Epithelial cell of proximal tubule (primary cell): ENCODE measurements around the genes ZNF212, ZNF777, KRBA1 and ZNF862.

- RAMPAGE, long total RNA = no peak
- RRBS = no CpG with 5 or more reads among the region's 15 CpGs
Measured at GRCh38 chr7:148941716-148942366, 57.8 kb upstream of the EZH2 start.

DNA sequence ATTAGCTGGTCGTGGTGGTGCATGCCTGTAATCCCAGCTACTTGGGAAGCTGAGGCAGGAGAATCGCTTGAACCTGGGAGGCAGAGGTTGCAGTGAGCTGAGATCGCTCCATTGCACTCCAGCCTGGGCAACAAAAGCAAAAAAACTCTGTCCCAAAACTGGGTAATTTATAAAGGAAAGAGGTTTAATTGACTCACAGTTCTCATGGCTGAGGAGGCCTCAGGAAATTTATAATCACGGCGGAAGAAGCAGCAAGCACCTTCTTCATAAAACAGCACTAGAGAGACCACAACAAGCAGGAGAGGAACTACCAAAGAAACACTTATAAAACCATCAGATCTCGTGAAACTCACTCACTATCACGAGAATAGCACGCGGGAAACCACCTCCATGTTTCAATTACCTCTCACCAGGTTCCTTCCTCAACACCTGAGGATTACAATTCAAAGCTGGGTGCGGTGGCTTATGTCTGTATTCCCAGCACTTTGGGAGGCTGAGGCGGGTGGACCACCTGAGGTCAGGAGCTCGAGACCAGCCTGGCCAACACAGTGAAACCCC is 48.5 kb downstream of the PDIA4 start:
- RAMPAGE, long total RNA = no peak
- RRBS = no CpG with 5 or more reads among the region's 12 CpGs

- RAMPAGE, long total RNA = no peak
- RRBS = under 1% methylated on average over 37 of the region's 78 CpGs
Measured at GRCh38 chr7:149147798-149148587, 740 bp downstream of the ZNF398 start.

DNA sequence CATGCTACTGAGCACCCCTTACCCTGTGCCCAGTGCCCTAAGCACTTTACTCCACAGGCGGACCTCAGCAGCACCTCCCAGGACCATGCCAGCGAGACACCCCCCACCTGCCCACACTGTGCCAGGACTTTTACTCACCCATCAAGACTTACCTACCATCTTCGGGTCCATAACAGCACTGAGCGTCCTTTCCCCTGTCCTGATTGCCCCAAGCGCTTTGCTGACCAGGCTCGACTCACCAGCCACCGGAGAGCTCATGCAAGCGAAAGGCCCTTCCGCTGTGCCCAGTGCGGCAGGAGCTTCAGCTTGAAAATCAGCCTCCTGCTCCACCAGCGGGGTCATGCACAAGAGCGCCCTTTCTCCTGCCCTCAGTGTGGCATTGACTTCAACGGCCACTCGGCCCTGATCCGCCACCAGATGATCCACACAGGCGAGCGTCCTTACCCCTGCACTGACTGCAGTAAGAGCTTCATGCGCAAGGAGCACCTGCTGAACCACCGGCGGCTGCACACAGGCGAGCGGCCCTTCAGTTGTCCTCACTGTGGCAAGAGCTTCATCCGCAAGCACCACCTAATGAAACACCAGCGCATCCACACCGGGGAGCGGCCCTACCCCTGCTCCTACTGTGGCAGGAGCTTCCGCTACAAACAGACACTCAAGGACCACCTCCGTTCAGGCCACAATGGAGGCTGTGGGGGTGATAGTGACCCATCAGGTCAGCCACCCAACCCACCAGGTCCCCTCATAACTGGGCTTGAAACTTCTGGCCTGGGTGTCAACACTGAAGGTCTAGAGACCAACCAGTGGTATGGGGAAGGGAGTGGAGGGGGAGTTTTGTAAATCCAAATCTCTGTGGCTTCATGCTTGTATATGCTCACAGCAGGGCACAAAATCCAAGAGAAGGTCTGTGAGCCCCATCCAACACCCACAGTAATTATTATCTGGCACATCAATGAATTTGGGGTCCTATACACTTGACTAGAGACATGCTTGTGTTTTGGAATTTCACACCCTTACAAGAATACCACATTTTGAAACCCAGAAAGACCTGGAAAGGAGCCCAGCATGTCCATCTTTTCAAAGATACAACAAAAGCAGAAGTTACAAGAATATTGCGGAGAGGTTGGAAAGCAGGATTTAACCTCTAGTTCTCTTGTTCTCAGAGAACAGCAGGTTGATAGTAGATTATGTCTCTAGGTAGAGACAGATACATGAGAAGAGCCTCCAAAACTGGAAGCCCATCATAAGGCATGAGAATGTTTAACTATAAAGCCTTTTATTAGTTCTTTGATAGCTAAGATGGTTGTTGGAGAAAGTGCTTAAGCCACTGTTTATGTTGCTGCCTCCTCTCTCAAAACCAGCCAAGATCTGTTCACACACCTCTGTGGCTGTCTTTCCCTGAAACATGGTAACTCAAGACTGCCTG is 15.9 kb upstream of the ZNF282 start:
- RAMPAGE, long total RNA = no peak
- RRBS = 98% methylated on average over 2 of the region's 29 CpGs

- RAMPAGE, long total RNA = no peak
- RRBS = no CpG with 5 or more reads among the region's 8 CpGs
Measured at GRCh38 chr7:149196691-149197111, 1.4 kb downstream of the ZNF282 start.

GRCh38 chr7:149239301-149239941 is at the start of gene ZNF212:
ZNF212 (plus strand) TSS chr7:149239651.
- RAMPAGE, long total RNA = no peak
- RRBS = 1% methylated on average over 14 of the region's 52 CpGs

DNA sequence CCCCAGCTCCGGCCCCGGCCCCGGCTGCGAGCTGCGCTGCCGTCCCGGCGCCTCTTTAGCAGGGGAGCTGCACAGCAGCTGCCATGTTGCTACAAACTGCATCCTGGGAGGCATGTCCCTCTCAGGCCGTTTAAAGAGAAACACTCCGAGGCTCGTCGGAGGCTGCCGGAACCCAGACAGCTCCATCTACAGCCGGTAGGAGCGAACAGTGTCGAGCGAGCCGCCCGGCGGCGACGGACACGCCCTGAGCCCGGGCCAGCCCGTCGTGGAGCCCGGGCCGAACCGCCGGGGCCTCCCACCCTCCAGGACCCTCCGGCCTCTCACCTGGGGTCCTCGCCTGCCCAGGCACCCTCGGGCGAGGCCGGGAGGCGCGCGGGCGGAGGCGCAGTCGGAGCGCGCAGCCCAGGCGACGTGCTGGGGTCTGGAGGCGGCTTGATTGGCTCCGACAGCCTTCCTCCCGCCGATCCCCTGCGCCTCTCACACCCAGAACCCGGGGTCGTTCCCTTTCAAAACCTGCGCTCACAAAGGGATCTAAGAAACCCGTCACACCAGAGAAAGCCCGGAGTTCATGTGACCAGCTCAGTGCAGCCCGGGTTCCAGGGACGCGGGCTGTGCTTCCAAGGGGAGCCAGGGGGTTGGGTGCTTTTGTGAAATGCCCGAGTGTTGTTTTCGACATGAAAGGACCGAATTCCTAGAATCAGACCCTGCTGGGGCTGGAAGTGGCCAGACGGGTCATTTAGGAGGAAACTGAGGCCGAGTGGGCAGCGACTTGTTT is at the start of gene ZNF777:
Gene ZNF777 (minus strand): TSS at position 572 of the 775 bp plus-strand sequence.
- RAMPAGE, long total RNA = no peak
- RRBS = 1% methylated on average over 22 of the region's 64 CpGs

- RAMPAGE, long total RNA = no peak
- RRBS = no CpG with 5 or more reads among the region's 4 CpGs
Measured at GRCh38 chr7:149473738-149474109, 12.9 kb upstream of the ZNF777 start.

DNA sequence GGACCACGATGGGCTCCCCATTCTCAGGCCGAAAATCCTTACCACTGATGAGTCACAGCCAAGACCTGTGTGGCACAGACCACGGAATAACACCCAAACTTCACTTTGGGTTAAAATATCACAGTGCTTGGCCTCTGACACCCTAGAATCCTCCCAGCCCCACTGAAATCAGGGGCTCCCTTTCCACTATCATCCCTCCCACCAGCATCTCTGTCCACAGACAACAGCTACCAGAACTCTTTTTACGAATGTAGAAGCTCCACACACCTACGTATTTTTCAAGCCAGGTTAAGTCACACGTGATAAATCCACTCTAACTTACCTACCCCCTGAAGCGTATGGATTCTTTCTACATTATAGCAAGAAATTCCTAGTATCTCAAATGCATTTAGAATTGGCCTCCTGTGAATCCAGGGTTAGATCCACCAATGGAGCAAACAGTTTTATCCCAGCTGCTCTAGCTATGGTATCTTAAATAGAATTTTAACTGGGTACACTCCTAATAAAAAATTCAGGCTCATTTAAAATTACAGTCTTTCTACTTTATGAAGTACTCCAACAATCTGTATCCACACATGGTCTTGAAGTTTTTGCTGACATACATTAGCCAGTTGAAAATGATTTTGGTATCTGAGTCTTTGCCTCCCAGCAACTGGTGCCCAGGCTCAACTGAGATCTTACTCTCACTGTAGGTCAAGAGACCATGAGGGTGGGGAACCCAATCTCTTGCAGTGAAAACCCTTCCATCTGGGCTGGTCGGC is 104.9 kb upstream of the KRBA1 start:
- RAMPAGE, long total RNA = no peak
- RRBS = no CpG with 5 or more reads among the region's 8 CpGs

- RAMPAGE, long total RNA = no peak
- RRBS = 2% methylated on average over 38 of the region's 109 CpGs
Measured at GRCh38 chr7:149714398-149715374, at the start of gene KRBA1. KRBA1 (plus strand) TSS chr7:149714951.

DNA sequence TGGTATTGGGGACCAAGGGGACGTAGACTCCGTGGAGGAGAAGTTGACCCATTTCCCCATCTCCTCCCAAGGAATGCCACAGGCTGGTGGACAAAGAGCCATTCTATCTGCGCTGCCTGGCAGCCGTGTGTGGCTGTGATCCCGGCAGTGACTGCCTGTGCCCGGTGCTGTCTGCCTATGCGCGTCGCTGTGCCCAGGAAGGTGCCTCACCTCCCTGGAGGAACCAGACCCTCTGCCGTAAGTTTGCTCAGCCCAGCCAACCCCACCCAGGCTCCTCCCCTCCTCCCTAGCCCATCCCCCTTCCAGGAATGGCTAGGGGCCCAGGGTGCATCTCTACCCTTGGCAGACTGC is 10.0 kb upstream of the ZNF467 start:
- RAMPAGE, long total RNA = no peak
- RRBS = no CpG with 5 or more reads among the region's 10 CpGs

- RAMPAGE, long total RNA = no peak
- RRBS = 2% methylated on average over 30 of the region's 96 CpGs
Measured at GRCh38 chr7:149837898-149839031, at the start of gene ZNF862. ZNF862 (plus strand) TSS chr7:149838375.

DNA sequence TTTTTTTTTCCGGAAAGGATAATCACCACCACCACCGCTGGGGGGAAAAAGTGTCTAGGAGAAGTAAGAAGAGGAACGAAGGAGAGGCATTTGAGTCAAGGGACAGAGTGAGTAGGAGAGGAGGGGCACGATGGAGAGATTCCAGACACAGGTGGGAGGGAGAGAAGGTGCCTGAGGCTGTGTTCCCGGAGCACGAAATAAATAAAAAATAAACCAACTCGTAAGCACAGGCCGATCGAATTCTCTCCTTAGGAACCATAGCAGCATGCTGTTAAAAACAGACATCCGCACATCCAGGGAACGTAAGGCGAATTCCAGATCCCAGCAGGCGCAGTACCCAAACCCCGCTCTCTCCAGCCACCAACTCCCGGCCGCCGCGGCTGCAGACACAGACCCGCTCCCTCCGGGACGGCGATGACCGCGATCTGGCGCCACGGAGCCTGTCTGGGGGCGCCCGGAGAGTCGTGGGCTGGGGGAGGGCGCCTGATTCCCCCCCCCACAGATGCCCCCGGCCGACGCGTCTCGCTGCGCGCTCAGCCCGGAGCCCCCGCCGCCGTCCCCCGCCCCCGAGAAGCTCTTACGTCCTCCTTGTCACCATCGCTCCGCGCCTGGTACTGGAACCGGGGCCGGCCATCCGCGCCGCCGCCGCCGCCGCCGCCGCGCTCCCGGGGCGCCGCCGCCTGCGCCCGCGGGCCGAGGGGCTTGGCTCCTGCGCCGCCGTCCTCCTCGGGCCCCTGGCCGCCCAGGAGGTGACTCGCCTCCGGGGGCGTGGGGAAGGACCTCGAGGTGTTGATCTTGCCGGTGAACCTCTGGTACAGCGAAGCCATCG is 173.5 kb downstream of the ATP6V0E2 start:
- RAMPAGE, long total RNA = no peak
- RRBS = 2% methylated on average over 23 of the region's 79 CpGs

DNA sequence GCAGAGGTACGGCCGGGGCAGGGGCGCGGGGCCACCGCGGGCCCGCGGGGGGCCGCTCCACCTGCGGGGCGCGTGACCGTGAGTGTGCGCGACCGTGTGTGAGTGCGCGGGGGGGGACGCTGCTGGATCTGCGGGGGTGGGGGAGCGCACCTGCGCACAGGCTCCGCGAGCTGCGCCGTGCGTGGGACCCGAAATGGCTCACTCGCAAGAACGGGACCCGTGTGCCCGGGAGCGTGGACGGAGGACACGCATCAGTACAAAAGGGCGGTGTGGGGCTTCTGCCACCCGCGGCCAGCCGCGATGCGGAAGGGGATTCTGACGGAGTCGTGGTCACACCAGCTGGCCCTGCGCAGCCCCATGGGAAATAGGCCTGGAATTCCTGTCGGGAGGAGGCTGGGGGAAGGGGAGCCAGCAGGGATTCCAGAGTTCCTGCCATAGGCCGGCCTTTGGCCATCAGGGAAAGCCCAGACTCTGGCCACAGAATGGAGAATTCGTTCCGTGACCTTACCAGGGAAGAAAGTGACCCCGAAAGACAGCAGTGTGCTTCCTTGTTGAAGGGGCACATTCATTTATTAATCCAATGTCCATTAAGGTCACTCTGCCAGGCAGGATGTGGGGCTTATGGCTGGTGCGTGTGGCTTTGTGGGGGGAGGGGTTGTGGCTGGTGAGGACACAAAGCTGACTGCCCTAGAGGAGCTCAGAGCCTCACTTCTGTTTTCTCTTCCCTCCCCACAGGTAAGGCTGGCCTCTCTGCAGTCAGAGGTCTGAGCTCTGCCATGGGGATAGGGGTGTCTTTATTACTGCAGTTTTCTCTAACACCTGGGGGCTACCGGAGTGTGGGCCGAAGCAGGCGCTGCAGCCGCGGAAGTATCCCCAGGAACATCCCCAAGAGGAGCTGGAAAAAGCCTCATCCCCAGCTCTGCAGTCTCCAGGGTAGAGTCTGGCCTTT is 588 bp downstream of the REPIN1 start:
- RAMPAGE, long total RNA = no peak
- RRBS = 3% methylated on average over 7 of the region's 55 CpGs

DNA sequence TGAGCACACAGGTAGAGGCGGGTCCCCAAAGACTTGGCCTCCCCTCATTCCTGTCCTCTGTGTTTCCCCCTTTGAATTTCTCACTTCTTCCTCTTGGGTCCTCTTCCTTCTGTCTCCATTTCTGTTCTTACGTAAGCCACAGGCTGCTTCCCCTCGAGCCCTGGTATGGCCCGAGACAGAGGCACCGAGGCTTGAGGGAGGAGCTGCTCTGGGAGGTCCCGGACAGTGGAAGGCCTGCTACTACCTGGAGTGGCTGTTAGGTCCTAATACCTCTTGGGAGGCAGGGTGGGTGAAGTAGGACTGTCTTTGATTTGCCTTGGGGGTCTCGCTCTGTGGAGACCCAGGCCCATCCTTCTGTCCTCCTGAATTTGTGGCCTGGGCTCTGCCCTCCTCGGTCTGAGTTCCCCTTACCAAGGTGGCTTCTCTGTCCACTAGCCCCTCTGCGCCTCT is 5.5 kb downstream of the ZNF775 start:
- RAMPAGE, long total RNA = no peak
- RRBS = no CpG with 5 or more reads among the region's 9 CpGs

DNA sequence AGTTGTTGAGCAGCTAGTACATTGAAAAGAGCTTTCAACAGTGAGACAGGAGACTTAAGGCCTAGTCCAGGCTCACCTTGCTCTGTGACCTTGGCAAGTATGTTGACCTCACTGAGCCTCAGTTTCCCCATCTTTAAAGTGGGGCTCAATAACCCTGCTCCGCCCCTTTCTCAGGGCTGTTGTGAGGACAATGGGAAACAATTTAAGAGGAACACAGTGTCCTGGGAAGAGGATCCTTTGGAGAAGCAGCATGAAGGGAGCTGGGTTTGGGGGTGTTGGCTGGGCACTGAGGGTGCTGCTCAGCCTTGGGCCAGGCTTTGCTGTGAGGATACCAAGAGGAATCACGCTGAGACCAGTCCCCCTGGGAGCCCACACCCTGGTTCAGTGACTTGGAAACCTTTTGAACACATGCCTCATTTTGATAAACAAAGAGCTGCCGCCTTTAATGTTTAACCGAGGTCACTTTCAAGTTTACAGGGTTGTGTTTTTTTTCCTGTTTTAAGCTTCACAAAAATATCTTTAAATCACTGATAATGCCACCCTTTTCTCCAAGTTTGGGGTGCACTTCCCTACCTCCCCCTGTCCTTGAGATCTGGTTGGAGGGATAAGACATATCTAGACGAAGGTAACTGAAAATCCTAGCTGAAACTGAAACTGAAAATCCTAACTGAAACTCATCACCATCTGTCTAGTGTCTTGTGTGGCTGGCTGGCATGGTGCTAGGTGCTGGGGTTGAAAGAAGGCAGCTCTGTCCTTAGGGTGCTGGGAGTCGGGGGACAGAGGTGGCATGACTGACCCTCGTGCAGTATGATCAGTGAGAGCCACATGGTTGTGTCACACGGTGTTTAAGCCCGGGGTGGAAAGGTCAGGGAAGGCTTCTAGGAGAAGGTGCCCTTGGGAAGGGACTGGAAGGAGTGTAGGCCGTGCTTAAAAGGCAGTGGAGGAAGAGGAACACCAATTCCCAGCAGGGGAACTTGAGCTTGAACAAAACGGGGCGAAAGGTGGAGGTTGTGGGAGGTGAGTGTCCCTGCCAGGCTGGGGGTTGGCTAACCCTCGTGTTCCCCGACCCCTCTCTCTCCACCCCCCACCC is 1.3 kb downstream of the ENSG00000284691 start:
- RAMPAGE, long total RNA = no peak
- RRBS = no CpG with 5 or more reads among the region's 14 CpGs

GRCh38 chr7:150448359-150449271 is 1.8 kb upstream of the GIMAP8 start:
- RAMPAGE, long total RNA = no peak
- RRBS = no CpG with 5 or more reads among the region's 25 CpGs

GRCh38 chr7:150451177-150451858 is 888 bp downstream of the GIMAP8 start:
- RAMPAGE, long total RNA = no peak
- RRBS = no CpG with 5 or more reads among the region's 18 CpGs

DNA sequence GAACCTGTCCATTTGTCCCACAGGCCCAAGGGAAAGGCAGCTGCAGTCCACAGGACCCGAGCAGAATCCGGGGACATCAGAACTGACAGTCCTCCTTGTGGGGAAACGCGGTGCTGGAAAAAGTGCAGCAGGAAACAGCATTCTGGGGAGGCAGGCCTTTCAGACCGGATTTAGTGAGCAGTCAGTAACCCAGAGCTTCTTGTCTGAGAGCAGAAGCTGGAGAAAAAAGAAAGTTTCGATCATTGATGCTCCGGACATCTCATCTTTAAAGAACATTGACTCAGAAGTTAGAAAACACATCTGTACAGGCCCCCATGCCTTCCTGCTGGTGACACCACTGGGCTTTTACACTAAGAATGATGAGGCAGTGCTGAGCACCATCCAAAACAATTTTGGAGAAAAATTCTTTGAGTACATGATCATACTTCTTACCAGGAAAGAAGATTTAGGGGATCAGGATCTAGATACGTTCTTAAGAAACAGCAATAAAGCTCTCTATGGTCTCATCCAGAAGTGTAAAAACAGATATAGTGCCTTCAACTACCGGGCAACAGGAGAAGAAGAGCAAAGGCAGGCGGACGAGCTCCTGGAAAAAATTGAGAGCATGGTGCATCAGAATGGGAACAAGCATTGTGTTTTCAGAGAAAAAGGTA is 23.7 kb downstream of the GIMAP8 start:
- RAMPAGE, long total RNA = no peak
- RRBS = 92% methylated on average over 4 of the region's 11 CpGs

GRCh38 chr7:150502578-150503067 is 12.0 kb upstream of the GIMAP7 start:
- RAMPAGE, long total RNA = no peak